Right ventricle myocardium (tissue), 1 donor: ENCODE results near the gene REEP3.

GRCh38 chr10:63521055-63521309 lies 219 bp upstream of the REEP3 start:
- PRO-cap, 2 experiments = peak in 2 of 2 experiments; most common minus-strand start chr10:63521217 (in 1)

DNA sequence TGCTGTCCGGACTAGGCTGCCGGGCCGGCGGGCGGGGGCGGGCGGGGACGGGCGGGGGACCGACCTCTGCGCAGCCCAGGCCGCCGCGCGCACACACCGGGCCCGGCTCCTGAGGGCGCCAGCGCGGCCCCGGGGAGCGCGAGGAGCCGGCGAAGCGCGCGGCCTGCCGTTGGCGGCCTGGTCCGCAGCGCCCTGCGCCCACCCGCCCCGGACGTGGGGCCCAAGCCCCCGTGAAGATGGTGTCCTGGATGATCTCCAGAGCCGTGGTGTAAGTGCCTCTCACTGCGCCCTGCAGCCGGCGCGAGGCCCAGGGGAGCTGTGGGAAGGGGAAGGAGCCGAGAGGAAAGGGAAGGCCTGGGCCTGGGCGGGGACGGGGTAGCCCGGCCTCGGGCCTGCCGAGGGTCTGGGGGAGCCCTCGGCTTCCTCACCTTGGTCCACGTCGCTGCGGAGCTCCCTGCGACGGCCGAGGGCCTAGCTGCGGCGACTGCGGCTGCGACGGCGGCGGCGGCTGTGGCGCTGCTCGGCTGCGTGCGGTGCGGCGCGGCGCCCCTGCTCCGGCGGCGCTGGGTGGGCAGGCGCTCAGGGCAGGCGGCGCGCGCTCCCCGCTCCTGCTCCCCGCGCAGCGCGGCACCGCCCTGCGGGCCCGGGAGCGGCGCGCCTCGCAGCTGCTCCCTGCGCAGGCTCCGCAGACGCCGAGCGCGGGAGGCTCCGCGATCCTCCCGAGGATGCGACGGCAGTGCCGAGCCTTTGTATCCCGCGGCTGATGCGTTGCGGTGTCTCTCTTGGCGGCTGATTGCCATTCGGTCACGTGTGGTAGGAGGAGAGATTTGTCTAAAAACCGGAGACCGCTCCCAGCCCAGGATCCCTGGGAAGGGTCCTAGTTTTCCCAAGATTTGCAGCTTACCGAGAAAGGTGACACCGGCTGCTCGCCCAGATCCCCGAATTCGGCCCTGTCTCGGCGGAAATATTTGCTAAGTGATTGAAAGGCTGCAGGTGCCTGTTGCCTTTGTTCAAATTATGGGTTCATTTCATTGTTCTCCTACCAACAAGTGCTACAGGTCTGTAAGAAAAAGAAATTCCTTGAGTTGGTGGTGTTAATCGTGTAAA lies at the start of gene REEP3:
Gene REEP3 (plus strand): TSS at position 92 of the 1,107 bp plus-strand sequence.
- PRO-cap, 2 experiments = peak in 2 of 2 experiments; most common plus-strand start position 688 of the sequence (in 2); most common minus-strand start position 569 of the sequence (in 2)

- PRO-cap, 2 experiments = no peak in any of the 2 experiments
Measured at GRCh38 chr10:63542381-63543132, 21.4 kb downstream of the REEP3 start.

- PRO-cap, 2 experiments = peak in 2 of 2 experiments; most common plus-strand start chr10:63628954 (in 2); most common minus-strand start chr10:63628683 (in 2)
Measured at GRCh38 chr10:63628502-63629078, 107.4 kb downstream of the REEP3 start.

GRCh38 chr10:63712257-63712672 lies 191.1 kb downstream of the REEP3 start:
- PRO-cap, 2 experiments = no peak in any of the 2 experiments

DNA sequence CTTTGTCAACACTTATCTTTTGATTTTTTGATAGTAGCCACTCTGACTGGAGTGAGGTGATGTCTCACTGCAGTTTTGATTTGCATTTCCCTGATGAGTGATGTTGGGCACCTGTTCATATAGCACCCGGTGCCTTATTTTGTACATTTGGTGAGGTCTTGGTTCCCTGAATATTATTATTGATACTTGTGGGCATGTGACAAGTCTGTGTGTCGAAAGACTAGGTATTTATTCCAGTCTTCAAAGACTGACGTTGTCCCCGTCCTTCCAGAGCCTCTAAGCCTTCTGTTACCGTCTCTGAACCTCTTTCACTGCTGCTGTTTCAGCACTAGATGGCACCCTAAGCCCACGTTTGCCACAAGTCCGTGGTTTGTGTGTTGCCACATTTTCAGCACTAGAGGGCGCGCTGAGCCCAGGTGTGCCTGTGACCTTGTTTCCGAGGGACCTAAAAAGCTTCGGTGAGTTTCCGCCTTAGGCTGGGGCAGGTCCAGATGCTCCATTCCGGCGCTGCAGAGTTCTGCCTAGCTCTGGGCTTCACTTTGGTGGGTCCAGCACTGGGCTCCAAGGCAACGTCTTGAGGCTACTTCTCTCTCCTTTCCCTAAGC lies 519.9 kb downstream of the REEP3 start:
- PRO-cap, 2 experiments = no peak in any of the 2 experiments

DNA sequence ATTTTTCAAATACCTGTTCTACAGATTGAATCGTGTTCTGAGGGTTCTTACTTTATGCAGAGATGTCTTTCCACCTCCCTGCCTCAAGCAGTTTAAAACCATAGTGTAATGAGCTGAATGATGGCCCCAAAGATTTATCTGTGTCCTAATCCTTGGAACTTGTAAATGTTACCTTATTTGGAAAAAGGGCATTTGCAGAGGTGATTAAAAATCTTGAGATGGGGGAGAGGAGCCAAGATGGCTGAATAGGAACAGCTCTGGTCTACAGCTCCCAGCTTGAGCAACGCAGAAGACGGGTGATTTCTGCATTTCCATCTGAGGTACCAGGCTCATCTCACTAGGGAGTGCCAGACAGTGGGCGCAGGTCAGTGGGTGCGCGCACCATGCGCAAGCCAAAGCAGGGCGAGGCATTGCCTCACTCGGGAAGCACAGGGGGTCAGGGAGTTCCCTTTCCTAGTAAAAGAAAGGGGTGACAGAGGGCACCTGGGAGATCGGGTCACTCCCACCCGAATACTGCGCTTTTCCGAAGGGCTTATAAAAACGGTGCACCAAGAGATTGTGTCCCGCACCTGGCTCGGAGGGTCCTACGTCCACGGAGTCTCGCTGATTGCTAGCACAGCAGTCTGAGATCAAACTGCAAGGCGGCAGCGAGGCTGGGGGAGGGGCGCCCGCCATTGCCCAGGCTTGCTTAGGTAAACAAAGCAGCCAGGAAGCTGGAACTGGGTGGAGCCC lies 599.0 kb downstream of the REEP3 start:
- PRO-cap, 2 experiments = no peak in any of the 2 experiments

DNA sequence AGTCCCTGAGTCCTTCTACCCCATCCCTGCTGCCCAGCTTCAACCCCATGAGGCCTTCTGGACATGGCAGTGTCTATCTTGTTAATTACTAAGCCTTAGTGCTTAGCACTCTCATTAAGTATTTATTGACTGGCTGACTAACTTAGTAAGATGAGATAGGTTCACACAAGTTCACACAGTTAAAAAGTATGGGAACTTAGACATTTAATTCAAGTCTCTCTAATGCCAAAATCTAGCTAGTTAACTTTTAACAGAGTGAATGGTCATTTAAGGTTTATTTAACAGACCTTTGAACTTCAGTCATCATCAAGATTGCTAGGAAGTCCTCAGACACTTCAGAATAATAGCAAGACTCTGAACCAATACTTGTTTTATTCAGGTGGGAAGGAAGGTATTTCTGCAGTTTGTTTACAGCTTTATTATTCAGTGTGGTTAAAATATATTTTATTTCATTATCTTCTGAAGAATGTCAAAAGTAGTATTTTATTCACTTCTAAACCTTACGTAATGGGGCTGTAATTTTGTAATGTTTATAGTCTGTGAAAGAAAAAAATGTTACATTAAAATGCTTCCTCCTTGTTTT lies 848.9 kb downstream of the REEP3 start:
- PRO-cap, 2 experiments = no peak in any of the 2 experiments

GRCh38 chr10:65681490-65682210 lies 1244.2 kb upstream of the LRRTM3 start:
- PRO-cap, 2 experiments = no peak in any of the 2 experiments

DNA sequence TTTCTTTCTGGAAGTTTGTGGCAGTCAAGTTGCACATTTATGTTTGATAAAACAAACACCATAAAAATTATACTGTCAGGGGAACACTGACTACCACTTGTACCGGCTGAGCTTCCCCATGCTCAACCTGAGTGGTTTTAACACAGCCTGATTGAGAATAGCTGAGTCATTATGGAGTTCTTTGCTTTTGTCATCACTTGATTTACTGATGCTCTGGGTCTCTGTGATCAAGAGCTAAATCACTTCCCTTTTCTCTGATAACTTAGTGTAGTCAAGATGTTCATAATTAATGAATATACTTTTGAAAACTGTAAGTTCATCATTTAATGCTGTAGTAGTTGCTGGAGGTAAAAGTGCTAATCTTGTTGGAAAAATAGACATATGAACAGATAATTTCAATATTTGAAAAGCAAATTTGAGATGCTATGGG lies 1034.5 kb upstream of the LRRTM3 start:
- PRO-cap, 2 experiments = no peak in any of the 2 experiments

- PRO-cap, 2 experiments = no peak in any of the 2 experiments
Measured at GRCh38 chr10:66220918-66221295, 704.9 kb upstream of the LRRTM3 start.

- PRO-cap, 2 experiments = no peak in any of the 2 experiments
Measured at GRCh38 chr10:67783607-67783908, 54.4 kb downstream of the DNAJC12 start.

DNA sequence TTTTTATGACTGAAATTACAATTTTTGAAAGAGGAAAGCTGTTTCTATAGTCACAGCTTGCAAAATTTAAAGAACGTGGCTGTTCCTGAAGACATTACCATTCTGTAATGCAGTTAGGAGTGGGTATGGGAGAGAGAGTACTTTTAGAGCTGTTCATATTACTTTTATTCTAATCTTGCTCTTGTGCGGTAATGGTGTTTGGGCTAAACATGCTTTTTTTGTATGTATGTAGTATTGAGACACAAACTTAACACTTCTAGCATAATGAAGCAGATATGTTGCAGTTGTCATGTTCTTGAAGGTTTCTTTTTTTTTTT lies 1.1 kb downstream of the SIRT1 start:
- PRO-cap, 2 experiments = no peak in any of the 2 experiments

DNA sequence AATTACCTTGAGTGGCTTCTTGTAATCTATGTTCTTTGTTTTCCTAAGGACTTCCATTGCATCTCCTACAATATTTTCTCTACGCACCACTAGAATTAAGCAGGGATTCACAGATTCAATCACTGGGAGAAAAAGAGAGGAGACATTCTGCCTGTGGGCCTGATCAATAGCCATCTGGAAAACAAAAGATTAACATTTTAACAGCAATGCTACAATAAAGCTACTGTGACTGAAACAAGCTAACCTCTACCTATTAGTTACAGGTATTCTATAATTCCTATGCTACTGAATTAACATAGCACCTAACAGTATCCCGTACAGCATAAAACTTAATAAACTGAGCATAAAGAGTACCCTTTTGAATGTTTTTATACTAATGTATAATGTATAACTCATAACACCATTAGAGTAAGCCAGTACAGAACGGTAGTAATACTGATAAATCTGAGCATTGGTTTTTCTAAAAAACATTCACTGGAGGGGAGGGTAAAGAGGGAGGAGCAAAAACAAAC lies 70.6 kb downstream of the SIRT1 start:
- PRO-cap, 2 experiments = no peak in any of the 2 experiments

DNA sequence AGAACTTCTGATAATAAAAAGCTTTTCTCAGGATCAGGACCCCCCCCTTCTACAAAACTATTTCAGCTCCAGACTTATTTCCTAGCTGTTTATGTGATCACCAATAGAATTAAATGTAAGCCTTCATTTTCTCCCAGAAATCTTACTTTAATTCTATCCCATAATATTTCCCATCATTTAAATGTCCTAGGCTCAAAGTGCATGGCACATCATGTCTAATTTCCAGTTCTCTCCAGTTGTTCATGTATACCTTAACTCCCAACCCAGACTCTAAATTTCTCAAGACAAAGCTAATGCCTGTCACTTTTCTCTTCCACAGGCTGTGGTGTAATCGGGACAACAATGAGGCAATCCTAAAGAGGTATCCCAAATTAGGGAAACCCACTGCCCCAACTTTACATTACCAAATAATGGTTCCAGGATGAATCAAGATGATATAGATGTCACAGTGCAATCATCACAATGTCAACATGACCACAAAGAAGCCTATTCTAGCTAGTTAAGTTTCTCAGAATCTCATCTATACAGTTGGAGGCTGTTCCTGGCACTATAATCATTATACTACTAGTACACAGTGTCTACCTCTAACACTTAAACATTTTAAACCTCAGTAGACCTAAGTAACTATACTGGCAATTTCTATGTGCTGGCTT lies 4.2 kb downstream of the HERC4 start:
- PRO-cap, 2 experiments = no peak in any of the 2 experiments

- PRO-cap, 2 experiments = no peak in any of the 2 experiments
Measured at GRCh38 chr10:68306527-68307212, 25.2 kb upstream of the HNRNPH3 start.

DNA sequence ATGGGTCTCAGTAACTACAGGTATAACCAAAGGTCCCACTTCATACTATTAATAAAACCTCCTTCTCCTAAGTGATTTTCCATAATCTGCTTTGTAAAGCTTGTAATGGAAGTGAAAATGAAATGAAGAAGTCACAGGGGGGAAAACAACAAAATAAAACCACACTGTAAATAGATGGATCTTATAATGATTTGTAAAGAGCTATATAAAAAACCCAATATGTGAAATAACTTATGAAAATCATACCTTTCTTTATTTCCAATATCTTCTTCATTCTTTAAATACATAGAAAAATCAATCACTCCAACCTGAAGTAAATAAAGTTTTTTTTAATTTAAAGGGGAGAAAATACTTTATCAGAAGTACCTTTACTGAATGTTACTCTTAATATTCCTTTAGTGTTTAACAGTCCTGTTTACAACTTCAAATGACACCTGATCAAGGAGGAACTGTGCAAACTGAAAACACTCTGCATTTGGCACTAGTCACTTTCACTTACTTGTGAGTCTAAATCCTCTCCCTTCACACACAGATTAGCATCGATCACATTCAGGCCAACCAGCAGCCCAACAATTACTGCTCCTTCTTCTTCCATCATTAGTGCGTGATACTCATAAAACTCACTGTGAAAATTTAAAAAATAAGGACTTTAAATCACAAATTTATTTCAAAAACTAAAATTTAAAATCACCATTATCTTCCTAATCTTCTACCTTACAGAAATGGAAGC lies 13.1 kb downstream of the RUFY2 start:
- PRO-cap, 2 experiments = no peak in any of the 2 experiments

GRCh38 chr10:68477728-68478112 lies 5.9 kb upstream of the DNA2 start:
- PRO-cap, 2 experiments = no peak in any of the 2 experiments

DNA sequence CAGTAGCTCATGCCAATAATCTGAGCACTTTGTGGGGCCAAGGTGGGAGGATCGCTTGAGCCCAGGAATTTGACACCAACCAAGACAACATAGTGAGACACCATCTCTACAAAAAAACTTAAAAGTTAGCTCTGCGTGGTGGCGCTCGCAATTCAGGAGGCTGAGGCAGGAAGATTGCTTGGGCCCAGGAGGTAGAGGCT lies 18.0 kb downstream of the SLC25A16 start:
- PRO-cap, 2 experiments = no peak in any of the 2 experiments

DNA sequence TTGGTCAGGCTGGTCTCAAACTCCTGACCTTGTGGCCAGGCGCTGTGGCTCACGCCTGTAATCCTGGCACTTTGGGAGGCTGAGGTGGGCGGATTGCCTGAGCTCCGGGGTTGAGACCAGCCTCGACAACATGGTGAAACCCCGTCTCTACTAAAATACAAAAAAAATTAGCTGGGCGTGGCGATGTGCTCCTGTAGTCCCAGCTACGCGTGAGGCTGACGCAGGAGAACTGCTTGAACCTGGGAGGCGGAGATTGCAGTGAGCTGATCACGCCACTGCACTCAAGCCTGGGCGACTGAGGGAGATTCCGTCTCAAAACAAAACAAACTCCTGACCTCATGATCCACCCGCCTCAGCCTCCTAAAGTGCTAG lies 5.2 kb upstream of the TET1 start:
- PRO-cap, 2 experiments = no peak in any of the 2 experiments